Sciatic nerve (tissue), 1 donor: ENCODE measurements around a stretch of chr15.

DNA sequence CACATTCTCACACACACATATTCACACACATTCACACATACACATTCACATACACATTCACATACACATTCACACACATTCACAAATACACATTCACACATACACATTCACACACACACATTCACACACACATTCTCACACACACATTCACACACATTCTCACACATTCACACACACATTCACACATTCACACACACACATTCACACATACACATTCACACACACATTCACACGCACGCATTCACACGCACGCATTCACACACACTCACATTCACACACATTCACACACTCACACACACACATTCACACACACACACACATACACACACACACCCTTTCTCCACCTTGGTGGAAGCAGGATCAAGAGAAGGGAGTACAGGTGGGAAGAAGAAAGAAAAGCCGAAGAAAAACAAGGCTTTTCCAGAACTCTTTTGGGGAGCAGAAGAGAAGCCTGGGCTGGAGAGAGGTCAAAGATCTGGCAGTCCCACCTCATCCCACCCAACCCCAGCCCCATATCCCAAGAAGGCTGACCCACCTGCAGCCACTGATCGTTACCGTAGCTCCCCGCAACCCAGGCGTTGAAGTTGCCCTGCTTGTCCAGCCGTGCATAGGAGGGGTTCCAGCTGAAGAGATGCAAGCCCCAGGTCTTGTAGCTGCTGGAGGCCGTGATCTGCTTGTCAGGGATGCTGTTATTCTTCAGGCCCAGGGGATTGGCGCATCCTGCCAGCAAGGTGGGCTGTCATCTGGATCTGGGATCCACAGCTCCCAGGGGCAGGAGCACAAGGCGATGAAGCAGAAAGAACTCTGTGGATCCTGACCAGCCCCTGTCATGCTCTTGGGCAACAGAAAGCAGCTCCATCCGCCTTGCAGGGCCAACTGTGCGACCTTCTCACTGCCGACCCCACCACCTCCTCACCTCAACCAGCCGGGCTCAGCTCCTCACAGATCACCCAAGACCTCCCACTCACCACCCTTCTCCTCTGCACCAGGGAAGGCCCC, 6.0 kb upstream of the HAPLN3 start:
- PRO-cap, result no peak

GRCh38 chr15:88913685-88913970, 449 bp upstream of the MFGE8 start:
- PRO-cap, result no peak

DNA sequence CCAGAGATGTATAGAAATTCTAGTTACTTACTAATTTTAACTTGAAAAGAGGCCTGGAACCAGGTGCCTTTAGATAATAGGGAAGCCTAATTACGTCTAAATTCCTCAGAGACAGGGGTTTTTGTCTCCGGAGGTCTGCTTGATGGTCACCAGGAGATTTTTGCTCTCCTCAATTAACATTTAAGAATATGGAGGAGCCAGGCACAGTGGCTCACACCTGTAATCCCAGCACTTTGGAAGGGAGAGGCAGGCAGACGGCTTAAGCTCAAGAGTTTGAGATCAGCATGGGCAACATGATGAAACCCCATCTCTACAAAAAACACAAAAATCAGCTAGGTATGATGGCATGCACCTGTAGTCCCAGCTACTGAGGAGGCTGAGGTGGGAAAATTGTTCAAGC, 79.9 kb upstream of the MFGE8 start:
- PRO-cap, result no peak

- PRO-cap, result no peak
Measured at GRCh38 chr15:89002099-89002751, 86.0 kb upstream of the ABHD2 start.

DNA sequence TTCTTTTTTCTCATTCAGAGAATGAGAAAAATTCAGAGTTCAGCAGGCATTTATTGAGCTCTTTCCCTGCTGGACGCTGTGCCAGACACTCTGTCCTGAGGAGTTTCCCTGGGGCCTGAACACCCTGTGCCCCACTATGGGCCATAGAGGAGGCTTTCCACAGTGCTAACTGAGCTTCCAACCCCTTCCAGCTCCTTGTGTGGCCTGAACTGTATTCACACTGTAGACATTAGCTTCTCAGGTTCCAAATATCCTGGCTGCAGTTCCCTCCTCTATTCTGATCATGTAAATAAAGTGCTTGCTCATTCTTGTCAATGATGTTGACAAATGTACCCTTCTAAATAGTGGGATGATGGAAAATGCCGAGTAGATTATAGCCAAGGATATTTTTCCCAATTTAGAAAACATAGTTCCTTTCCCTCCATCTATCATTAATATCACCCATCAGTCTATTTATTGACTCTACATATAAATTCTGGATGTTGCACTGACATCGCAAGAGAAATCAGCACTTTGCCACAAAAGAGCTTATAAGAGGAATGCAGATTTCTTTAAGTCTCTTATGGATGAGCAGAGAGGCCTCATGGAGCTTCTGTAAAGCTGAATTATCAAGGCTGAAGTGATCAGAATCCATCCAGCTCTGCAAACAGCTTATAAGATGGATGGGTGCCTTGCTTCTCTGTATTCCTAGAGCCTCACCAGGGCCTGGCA, 10.2 kb downstream of the ABHD2 start:
- PRO-cap, result no peak

- PRO-cap, result no peak
Measured at GRCh38 chr15:89105097-89105549, 16.9 kb downstream of the ABHD2 start.

GRCh38 chr15:89106146-89106709, 18.0 kb downstream of the ABHD2 start:
- PRO-cap, result no peak

- PRO-cap, result no peak
Measured at GRCh38 chr15:89113189-89114016, 25.1 kb downstream of the ABHD2 start.

- PRO-cap, result no peak
Measured at GRCh38 chr15:89116090-89116898, 28.0 kb downstream of the ABHD2 start.

- PRO-cap, result no peak
Measured at GRCh38 chr15:89121349-89121975, 33.2 kb downstream of the ABHD2 start.

DNA sequence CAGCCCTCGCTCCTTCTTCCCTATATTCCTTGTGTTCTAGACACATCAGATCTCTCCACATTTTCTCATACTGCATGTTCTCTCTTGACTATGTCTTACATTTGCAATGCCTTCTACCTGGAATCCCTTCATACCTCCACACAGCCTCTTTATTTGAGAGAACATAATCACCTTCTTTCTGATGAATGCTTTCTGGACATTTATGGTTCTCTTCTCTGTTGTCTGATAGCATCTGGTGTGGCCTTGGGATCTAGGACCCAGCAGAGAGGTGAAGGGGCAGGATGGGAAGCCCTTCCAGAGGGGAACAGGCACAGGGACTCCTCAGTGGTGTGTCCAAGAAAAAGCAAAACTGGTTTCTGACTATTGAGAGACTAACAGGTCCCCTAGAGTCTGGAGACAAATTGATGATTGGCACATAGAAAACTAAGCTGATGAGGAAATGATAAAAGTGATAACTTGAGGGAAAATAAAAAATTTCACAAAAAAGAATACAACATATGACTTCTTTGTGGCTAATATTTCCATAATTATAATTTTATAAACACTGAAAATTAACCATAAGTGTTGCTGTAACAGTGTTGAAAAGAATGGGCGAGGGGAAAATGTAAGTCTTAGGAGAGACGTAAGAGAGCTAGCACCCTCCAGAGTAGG, 43.1 kb downstream of the ABHD2 start:
- PRO-cap, result no peak

- PRO-cap, result no peak
Measured at GRCh38 chr15:89132613-89133617, 44.7 kb downstream of the ABHD2 start.

DNA sequence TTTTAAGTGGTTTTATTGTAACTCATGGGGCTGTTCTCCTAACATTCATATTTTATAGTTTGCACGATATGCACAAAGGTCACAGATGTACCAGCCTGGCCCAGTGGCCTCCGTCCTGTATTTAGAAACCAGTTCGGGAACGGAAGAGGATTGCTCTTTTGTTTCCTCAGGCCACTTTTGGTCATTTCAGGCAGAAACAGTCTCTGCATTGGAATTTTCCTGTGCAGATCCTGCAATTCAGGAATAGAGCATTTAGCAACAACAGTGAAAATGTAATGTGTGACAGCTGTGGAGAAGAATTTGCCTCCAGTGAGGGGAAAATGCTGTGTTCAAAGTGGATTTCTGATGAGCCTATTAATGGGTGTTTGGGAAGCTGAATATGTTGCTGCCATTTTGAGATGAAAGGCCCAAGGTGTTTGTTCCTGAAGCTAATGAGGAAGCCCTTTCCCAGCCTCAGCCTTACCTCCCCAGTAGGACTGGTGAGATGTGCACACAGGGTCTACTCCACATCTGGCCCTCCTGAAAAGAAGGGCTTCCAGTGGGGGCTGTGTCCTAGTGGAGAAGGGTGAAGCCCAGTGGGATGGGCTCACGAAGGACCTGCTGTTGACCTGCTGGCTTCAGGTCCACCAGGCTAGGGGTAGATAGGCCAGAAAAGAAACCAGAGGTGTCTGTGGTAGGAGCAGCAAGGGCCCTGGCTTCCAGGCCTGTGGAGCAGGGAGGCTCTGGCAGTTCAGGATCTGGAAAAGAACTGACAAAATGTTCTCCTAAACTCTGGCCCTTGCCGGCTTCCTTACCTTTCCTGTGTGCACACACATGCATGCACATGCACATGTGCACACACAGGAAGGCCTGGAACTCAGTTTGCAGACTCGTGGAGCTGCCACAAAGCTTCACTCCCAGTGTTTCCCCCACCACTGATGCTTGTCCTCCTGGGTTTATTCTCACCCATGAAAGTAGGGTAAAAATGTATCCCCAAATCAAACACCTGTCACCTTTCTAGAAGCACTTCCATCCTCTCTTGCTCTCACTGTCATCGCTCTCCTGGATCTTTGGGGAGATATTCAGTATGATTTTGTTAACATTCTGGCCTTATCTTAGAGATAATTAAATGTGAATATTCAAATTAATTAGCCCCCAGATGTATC, 49.5 kb downstream of the ABHD2 start:
- PRO-cap, result no peak

DNA sequence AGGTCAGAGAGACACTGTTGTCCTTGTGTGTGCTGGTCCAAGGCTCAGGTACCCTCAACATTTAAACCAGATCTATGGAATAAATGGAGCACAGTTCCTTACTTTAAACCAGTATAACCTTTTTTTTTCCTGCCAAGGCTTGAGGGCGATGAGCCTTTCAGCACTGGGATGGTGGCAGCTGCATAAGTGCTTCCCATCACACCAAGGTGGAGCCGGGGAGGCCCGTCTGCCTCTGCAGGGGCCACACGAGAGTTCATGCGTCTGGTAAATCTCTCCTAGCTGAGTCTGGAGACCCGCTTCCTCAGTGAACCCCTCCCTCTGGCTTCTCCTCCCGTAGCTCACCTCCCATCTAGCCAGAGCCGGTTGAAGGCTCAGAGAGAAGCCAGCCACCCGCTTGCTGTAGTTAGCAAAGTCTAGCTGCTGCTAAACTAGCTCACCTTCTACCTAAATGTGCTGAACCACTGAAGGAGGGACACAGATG, 43.1 kb downstream of the RLBP1 start:
- PRO-cap, result no peak

DNA sequence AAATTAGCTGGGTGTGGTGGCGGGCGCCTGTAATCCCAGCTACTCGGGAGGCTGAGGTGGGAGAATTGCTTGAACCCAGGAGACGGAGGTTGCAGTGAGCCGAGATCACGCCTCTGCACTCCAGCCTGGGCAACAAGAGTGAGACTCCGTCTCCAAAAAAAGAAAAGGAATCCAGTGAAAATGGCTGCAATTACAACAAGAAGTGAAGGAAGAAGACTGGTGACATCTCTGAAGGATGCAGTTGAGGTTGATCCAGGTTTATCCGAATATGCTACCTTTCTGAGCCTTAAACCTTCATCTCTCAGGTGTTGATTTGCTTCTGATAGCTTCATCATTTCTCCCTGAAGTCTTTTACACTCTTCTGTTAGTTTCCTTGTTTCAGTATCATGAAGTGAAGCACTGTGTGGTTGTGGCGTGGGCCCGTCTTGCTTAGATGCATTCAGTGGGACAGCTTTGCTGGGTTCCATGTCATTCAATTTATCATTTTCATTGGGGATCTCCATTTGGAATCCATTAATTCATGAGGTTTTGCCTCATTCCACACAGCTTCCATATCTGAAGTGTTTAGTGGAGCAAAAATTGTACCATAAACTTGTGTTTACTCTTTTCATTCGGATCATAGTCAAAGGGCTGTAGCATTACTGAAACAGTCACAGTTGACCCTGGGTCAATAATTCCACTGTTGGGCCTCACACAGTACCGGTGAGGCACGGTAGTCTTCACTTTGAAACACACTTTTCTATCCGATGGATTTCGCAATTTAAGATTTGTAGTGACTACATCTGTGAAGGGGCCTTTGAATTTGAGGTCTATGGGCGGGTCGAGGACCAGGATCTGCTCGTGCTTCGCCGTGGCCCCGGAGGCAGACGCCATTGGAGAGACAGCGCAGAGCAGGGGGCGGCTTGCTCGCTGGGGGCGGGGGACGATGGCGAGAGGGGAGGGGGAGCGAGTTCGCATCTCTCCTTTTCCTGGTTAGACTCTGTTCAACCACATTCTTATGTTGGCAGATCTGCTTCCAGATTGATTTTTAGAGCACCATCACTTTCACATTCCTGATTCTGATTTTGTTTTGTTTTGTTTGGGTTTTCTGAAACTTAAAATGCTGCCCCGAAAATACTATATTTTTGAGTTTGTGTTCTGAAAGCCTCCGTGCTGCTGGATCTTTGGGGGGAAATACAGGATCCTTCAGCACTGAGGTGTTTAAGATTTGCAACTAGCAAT, 20.0 kb downstream of the RLBP1 start:
- PRO-cap, result no peak

DNA sequence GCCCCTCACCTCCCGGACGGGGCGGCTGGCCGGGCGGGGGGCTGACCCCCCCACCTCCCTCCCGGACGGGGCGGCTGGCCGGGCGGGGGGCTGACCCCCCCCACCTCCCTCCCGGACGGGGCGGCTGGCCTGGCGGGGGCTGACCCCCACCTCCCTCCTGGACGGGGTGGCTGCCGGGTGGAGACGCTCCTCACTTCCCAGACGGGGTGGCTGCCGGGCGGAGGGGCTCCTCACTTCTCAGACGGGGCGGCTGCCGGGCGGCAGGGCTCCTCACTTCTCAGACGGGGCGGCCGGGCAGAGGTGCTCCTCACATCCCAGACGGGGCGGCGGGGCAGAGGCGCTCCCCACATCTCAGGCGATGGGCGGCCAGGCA, 37.8 kb downstream of the POLG start:
- PRO-cap, result no peak

DNA sequence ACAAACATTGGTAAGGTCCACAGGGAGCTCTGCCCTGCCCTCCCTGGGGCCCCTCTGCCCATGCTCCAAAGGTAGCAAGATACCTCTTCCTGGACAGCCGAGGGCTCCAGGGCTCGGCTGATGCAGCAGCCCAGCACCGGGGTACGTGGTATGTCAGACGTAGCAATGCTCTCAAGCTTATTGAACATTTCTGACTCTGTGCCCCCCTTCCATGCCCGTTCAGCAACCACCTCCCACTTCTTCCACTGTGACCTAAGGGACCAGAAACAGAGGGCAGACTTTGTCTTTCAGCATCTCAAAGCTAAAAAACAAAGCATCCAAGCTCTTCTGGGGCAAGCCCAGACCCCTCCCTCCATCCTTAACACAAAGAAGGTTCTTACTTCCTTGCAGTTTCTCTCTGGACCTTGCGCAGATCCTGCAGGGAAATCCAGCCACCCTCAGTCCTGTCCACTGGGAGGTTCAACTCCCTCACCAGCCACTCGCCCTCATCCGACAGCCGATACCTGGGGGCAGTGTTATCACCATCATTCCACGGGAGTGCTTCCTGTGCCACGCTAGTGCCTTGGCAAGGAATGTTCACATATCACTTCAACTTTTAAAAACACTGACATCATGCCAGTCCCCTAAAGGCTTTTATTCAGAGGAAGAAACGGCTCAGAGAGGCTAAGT, 15.6 kb downstream of the POLG start:
- PRO-cap, result no peak

- PRO-cap, result no peak
Measured at GRCh38 chr15:89378364-89379416, 44.1 kb upstream of the POLG start.

DNA sequence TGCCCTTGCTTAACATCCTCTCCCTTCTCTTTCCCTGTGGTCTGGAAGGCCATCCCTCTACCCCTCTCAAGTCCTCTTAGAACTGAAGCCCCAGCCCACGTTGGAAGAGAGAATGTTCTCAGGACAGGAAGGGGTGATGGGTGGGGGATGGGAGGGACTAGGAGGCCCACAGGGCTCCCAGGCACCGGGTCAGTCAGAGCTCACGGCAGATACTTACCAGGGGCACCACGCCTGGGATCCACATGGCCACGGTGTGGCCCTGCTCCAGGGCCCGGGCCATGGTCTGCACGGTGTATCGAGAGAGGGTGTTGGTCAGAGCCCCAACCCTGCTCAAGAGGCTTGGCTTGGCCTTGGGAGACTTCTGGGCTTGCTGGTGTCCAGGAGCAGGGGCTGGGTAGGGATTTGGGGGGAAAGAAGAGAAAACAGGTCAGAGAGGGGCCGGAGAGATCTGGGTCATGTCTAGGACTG, 9.8 kb downstream of the PLIN1 start:
- PRO-cap, result no peak

GRCh38 chr15:89799399-89800525, 14.9 kb downstream of the ANPEP start:
- PRO-cap, result no peak